Vermiform appendix (tissue), 1 donor: ENCODE measurements around the gene FAM83B.

GRCh38 chr6:53192816-53193202 lies 44.2 kb upstream of the GCM1 start:
- PRO-cap, result no peak

GRCh38 chr6:53358721-53359267 lies 10.0 kb upstream of the ELOVL5 start:
- PRO-cap, result bidirectional peak, plus-strand start at chr6:53358870, minus-strand start at chr6:53358801; bidirectional peak, plus-strand start at chr6:53359191, minus-strand start at chr6:53359113

- PRO-cap, result no peak
Observed at GRCh38 chr6:53500020-53500713, 44.7 kb downstream of the GCLC start.

DNA sequence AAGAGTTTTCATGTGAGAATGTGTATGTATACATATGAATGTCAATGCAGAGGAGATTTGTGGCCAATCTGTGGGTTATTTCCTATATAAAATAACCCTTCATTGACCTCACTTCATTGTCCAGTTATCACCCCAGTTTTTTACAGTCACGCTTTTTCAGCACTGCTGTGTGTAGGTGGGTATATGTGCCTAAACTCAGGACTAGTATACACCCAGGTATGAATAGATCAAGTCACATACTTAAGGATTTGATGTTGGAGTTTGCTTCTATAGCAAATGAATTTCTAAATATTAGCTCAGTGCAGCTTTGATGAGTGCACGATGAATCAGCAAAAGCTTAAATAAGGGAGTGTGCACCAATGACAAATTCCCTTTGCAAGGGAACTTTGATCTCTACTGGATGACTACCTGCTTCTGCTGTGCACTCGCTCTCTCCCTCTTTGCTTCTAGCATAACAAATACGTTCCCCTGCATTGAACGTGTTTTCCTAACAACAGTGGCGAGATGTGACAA lies 50.0 kb downstream of the KLHL31 start:
- PRO-cap, result no peak

- PRO-cap, result no peak
Observed at GRCh38 chr6:53862594-53863319, 68.0 kb downstream of the LRRC1 start.

DNA sequence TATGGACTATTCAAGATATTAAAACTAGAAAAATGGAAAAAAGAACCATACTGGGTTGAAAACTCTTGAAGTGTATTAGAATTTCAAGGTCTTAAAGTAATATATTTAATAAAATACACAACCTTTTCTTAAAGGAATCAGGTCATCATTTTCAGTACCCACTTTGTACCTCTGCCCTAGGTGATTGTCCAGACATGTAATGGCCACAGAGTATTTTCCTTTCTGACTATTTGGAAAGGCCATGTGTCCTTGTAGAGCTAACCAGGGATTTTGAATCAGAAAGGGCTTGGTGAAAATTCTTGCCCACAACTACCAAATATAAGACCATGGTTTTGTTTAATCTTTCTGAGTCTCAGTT lies 91.4 kb upstream of the MLIP start:
- PRO-cap, result no peak

DNA sequence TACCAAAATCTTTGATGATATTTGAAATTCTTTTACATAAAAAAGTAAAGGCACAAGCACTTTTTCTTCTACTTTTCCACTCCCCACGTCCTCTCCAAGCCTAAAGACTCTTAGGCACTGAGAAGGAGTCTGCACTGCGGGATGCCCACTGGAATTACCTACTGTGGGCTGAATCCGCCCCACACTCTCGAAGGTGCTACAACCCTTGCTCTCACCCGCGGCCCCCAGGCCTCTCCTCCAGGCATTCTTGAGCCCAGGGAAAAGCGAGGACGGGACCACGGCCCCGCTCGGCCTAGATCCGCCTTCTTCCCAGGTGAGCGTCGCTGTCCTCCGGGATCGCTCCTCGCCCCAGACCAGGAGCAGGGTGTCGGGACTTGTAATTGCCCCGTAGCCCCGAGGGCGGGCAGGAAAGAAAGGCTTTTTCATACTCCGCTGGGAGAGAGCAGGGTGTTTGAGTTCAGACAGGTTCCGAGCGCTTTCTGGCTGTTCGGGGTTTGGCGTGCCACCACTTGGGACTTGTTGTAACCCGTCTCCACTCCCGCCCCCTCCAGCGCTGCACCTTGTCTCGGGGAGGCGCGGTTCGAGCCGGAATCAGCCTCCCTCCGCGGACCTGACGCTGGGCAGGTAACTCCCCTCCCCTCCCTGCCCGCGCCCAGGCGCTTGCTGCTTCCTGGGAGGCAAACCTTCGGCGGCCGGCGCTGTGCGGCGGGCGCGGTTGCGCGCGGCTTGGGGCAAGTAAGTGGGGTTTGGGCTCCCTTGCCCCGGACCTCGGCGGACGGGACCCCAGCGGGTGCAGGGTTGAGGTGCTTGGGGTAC lies at the start of gene FAM83B:
Gene FAM83B (plus strand): TSS at position 680 of the 816 bp plus-strand sequence.
- PRO-cap, result bidirectional peak, plus-strand start at position 680 of the sequence, minus-strand start at position 496 of the sequence

DNA sequence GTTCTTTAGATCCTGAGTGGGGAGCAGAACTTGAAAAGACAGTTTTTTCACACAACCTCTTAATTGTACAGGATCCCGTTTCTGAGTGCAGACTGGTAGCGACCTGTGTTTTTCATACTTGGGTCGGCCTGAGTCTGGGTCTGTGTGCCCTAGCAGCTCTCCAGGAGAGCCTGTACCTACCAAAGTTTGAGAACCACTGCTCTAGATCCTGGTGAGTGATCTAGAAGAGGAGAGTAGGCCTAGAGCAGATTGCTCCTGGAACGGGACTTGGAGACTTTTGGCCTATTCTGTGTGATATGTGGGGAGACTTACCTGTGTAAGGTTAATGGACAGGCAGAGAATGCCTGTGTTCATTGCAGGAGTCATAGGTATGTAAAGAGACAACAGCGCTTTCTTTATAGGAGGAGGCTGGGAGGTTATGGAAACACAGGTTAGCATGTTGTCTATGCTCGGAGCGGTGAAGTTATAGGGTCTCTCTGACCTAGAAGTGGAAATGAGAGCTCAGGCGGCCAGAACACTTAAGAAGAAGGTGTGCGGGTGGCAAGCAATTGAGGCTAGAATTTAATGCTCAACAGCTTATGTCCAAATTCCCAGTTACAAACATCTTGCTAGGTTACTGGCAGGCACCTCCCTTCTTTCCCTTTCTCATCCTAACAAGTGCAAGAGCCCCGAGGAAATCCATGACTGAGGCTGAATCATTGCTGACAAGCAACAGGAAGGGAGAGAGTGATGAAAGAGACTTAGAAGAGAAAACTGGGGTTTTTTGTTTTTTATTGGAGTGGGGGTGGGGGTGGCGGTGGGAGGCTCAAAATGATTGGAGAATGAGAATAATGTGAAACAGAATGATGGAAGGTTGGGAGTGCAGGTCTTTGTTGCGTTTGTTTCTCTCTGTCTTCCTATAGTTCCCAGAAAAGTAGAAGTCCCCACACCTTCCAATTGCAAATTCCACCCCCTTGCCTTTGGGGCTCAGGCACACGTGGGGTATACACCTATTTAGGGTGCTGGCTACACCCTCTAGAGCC lies 1.1 kb downstream of the FAM83B start:
- PRO-cap, result unidirectional peak, minus-strand start at position 647 of the sequence; unidirectional peak, minus-strand start at position 686 of the sequence

- PRO-cap, result no peak
Observed at GRCh38 chr6:54874571-54875194, 28.1 kb downstream of the FAM83B start.

DNA sequence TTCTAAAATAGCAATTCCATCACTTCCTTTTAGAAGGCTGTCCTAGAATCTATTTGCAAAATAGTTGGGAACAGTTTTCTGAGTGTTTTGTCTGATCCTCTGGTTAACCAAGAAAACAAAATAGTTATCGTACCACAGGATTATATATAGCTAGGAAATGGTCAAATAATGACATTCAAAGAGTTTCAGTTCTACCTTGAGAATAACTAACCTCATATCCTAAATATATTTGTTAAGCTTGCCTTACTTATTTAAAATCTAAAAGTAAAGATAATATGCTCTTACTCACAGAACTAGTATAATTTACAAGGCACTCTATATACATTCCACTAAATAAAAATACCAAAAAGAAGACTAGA lies 173.9 kb downstream of the COL21A1 start:
- PRO-cap, result no peak

GRCh38 chr6:56505851-56506228 lies 258.5 kb upstream of the COL21A1 start:
- PRO-cap, result no peak

- PRO-cap, result no peak
Observed at GRCh38 chr6:56508348-56508895, 261.0 kb upstream of the COL21A1 start.

DNA sequence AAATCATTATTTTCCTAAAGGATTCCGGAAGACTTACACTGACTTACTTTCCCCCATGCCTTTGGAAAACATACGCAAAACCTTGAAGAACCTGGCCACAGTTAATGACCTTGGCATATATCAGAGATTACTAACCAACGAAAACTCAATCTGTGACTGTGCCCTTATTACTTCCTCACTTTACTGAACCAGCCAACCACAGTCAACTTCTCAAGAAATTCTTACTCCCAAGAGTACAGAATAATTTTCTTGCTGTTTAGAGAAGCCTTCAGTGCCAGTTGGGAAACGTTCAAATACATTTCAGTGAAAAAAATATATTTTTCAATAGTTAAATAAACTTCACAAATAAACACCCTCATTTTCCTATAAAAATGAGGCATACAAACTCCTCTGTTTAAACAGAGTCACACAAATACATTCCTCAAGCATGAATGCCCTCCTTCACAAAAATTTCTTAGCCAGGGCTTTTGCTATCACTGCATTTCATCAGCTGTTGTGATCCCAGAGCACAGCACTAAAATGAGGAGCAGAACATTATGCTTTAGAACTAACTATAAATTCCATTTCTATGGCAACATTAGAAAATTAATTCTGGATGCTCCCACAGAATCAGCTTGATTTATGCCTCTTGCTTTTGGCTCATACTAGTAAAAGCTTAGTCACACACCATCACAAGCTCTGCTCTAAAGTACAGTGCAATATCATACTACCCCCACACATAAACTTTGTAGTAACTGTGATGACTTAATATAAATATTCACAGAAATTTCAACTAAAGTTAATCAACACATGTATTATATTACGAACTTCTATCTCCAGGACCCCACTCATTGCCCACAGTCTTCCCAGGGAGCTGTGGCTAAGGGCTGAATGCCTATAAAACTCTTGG lies 277.8 kb upstream of the COL21A1 start:
- PRO-cap, result no peak

- PRO-cap, result no peak
Observed at GRCh38 chr6:56539283-56539611, 291.9 kb upstream of the COL21A1 start.

- PRO-cap, result bidirectional peak, plus-strand start at chr6:56690688, minus-strand start at chr6:56690630
Observed at GRCh38 chr6:56690563-56691132, 264.0 kb downstream of the DST start.

GRCh38 chr6:56693137-56693751 lies 261.4 kb downstream of the DST start:
- PRO-cap, result bidirectional peak, plus-strand start at chr6:56693282, minus-strand start at chr6:56693361

- PRO-cap, result no peak
Observed at GRCh38 chr6:57100711-57101488, 10.9 kb downstream of the ZNF451 start.

GRCh38 chr6:57257750-57258817 lies 36.0 kb upstream of the RAB23 start:
- PRO-cap, result bidirectional peak, plus-strand start at chr6:57258111, minus-strand start at chr6:57257984; unidirectional peak, minus-strand start at chr6:57258229; unidirectional peak, minus-strand start at chr6:57258311

DNA sequence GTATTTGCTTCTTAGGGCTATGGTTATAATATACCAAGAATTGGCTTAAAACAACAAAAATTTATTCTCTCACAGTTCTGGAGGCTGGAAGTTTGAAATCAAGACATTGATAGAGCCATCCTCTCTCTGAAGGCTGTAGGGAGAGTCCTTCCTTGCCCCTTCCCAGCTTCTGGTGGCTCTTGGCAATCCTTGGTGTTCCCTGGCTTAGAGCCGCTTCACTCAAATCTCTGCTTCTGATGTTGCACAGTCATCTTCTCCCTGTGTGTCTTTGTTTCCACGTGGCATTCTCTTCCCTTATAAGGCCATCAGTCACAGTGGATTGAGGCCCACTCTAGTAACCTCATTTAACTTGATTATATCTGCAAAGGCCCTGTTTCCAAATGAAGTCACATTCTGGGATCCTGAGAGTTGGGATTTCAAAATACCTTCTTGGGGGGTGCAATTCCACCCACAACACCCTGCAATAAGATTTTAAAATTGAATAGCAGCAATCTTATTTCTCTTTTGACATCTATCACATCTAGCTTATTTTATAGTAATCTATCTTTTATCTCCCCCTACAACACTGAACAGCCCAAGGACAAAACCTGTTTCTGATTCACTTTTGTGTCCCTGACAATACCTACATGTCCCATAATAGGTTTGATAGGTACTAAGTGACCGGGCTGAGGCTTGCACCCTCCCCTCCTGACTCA lies 41.3 kb upstream of the RAB23 start:
- PRO-cap, result unidirectional peak, minus-strand start at position 221 of the sequence

GRCh38 chr6:57320959-57321597 lies 3.6 kb downstream of the PRIM2 start:
- PRO-cap, result no peak